Mesothelial cell of epicardium (in vitro differentiated cells): ENCODE data around the genes CKM, ERCC1, VASP, HIF3A and PPP5C.

GRCh38 chr19:45311557-45312152 is 11.0 kb downstream of the CKM start:
- PRO-cap: no peak

DNA sequence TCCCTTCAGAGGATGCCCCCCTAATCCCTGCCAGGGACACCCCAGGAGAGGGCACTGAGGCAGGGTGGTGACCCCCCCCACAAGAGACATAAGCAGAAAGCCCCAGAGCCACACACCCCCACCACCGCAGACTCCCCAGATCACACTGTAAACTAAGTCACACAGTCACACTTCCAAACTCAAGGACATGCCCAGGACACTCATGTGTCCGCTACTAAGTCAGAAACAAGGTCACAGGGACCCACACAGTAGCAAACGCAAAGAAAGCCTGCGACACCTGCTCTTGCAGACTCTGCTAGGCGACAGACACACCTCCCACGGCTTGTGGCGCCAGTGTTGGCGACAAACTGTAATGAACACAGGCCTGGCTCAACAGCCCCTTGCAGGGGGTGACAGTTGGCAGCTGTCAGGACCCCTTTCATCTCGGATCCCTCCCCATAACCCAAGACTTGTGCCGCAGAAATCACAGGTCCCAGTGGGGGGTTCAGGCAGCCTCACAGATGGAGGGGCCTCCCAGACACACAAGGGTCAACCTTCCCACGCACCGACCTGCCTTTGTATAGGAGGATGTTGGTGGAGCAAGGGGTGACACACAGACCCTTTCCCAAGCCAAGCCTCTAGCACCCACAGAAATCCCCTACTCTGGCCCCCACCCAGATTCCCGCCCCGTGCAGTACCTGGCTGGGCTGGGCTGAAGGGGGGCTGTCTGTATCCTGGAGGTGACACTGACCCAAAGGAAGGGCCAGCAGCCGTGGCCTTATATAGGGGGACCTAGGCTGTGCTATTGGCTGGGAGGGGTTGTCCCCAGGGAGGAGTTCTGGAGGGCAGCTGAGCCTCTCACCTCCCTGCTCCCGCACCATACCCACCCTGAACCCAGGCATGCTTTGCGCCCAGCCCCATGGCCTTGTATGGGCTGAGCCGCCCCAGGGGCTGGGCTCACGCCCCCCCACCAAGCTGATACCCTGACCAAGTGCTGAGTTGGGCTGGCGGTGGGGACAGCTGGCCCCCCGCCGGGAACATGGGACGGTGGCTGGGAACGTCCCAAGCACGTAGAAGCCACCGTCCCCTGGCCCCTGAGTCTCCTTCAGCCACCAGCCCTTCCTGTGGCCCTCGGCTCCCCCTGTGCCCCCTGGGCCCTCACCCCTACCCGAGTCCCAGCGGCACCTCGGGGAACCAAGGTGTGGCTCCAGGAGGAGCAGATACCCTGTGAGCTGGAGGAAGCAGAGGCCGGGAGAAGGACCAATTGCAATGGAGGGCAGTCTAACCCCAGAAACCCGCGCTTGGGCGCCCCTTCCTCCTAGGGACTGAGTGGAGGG is at the start of gene CKM:
TSS of gene CKM (minus strand) at position 732 of the 1,316 bp plus-strand sequence.
- PRO-cap: no peak

DNA sequence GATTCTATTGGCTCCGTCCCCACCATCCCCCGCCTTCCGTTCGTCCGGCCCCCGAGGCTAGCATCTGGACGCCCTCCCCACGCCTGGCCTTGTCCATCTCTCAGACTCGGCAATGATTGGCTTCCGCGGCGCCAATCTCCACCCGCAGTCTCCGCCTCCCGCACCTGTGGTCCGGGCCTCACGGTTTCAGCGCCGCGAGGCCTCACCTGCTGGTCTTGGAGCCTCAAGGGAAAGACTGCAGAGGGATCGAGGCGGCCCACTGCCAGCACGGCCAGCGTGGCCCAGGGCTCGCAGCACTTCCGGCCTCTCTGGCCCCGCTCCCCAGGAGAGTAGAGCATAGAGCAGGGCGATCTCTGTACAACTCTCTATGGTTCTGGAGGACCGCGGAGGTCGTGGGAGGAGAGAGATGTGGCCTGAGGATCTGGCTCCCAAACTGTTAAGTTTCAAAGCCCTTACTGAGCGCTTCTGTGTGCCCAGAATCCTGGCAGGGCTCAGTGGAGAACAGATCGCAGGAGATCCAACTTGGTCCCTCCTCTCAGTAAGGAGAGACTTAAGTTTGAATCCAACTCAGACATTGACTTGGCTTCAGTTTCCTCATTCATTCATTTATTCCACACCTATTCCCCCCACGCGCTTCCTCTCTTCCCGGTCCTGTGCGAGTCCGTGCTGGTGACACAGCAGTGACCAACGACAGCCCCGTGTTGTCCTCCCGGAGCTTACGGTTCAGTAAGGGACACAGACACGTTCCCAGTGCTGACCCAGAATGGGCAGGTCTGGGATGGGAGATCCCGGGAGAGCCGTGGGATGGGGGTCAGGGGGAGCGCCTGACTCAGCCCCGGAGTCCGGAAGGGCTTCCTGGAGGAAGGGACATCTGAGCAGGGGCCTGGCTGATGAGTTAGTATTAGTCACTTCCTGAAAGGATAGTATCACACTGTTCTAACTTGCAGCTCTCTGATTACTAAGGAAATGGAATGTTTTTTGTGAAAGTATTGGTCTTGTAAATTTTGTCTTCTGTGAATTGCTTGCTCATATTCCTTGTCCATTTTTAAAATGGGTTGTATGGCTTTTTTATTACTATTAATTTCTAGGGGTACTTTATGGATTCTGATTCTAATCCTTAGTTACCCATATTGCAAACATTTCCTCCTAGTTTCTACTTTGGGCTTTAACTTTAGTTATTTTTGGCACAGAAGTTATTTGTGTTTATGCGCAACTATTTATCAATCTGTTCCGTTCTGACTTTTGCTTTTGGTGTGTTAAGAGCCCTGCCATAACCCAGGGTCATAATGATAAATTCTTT is at the start of gene ERCC1:
TSS of gene ERCC1 (minus strand) at position 301 of the 1,300 bp plus-strand sequence.
- PRO-cap: no peak

GRCh38 chr19:45428104-45429130 is 4.7 kb upstream of the ERCC1 start:
- PRO-cap: no peak

DNA sequence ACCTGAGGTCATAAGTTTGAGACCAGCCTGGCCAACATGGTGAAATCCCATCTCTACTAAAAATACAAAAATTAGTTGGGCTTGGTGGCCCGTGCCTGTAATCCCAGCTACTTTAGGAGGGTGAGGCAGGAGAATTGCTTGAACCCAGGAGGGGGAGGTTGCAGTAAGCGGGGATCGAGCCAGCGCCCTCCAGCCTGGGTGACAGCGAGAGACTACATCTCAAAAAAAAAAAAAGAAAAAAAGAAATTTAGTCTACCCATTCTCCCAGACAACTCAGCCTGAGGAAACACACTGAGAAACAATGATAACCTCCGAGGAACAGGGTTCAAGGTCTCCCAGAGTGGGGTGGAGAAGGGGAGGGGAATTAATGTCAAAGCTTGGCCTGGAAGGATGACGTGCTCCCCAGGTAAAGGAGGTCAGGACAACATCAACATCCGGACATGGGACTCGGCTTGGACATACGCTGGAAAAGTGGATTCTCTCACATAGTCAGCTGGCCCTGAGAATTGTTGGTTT is 1.4 kb upstream of the VASP start:
- PRO-cap: no peak

DNA sequence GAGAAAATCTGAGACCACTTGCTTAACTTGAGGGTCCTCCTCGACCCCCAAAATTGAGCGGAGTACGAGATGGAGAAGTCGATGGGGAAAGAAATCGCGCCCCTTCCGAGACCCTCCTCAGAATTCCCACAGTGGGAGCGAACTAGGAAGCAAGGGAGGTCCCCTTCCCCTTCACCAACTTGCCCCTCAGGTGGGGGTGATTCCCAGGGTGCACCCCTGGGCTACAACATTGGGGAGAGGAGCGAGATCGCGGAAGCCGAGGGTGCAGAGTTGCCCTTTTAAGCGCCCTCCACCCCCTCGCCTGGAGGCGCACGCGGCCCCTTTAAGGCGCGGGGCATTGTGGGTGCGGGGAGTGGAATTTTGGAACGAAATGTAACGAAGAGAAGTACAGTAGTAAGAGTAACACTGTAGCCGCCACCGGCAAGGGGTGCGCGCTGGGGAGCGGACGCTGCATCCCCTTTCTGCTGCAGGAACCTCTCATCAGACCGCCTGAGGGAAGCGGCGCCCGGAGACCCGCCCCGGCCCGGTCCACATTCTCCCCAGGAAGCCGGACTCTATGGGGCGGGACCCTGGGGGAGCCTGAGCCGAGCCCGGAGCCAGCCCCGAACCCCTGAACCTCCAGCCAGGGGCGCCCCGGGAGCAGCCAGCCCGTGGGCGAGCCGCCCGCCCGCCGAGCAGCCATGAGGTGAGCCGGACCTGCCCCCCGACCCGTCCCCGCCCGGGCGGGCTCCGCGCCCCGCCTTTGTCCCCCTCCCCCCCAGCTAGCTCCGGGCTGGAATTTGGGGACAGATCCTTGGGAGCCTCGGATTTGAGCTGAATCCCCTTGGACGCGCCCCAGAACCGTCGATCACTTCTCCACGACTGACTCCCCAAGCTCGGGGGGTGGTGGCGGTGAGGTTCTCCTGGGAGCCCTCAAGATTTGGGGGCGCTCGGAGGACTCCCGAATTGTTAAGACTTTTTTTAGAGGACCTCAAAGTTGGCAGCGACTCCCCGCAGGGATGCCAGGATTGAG is at the start of gene VASP:
TSS of gene VASP (plus strand) at position 388 of the 1,012 bp plus-strand sequence.
- PRO-cap: unidirectional peak, plus-strand start at position 417 of the sequence

GRCh38 chr19:45509937-45510516 is 2.7 kb downstream of the VASP start:
- PRO-cap: no peak

- PRO-cap: no peak
Measured at GRCh38 chr19:45523230-45523417, 15.8 kb downstream of the VASP start.

- PRO-cap: no peak
Measured at GRCh38 chr19:45589929-45590536, 5.4 kb upstream of the OPA3 start.

GRCh38 chr19:45636867-45637510 is 2.2 kb downstream of the EML2 start:
- PRO-cap: no peak

- PRO-cap: no peak
Measured at GRCh38 chr19:45642898-45643413, 3.8 kb upstream of the EML2 start.

GRCh38 chr19:45769523-45770141 is 580 bp upstream of the SIX5 start:
- PRO-cap: no peak

DNA sequence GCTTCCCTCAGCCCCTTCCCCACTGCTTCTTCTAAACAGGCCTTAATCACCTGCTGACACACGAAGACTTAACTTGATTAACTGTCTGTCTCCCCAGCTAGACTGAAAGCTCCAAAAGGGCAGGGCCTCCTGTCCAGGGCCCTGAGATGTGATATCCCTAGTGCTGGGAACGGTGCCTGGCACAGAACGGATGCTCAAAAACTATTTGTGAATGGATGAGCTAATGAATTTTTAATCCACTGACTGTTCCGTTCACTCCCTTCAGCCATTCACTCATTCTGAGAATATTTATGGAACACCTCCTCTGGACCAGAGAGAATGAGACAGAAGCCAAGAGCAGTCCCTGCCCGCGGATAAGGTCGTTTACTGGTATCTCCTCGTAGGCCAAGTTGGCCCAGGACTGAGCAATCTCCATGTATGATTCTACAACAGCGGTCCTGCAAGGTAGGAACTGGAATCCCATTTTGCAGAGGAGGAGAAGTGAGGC is 3.6 kb downstream of the DMWD start:
- PRO-cap: no peak

DNA sequence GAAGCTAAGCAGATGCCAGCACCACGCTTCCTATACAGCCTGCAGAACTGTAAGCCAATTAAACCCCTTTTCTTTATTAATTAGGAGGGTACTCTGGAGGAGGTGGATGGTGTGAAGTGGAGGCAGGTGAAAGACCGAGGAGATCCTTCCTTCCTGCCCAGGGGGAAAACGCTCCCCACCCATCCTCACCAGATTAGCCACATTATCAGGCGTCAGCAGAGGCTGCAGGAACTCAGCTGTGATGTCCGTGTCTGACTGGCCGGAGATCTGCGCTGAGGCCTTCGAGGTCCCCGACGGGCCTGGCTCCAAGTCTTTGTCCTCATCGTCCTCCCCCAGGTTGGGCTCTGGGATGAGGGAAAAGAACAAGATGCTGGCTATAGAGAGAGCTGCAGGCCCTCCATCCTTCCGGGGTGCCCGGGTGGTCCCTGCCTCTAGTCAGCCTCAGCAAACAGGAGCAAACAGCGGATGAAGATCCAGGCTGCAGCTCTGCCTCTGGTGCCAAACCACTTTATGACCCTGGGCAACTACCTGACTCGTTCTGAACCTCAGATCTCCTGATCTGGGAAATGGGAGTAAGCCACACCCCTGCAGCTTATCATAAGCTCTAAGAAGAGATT is 23.3 kb upstream of the RSPH6A start:
- PRO-cap: no peak

GRCh38 chr19:45852217-45852720 is 10.7 kb downstream of the SYMPK start:
- PRO-cap: no peak

- PRO-cap: no peak
Measured at GRCh38 chr19:46202497-46203355, 26.8 kb upstream of the IGFL1 start.

DNA sequence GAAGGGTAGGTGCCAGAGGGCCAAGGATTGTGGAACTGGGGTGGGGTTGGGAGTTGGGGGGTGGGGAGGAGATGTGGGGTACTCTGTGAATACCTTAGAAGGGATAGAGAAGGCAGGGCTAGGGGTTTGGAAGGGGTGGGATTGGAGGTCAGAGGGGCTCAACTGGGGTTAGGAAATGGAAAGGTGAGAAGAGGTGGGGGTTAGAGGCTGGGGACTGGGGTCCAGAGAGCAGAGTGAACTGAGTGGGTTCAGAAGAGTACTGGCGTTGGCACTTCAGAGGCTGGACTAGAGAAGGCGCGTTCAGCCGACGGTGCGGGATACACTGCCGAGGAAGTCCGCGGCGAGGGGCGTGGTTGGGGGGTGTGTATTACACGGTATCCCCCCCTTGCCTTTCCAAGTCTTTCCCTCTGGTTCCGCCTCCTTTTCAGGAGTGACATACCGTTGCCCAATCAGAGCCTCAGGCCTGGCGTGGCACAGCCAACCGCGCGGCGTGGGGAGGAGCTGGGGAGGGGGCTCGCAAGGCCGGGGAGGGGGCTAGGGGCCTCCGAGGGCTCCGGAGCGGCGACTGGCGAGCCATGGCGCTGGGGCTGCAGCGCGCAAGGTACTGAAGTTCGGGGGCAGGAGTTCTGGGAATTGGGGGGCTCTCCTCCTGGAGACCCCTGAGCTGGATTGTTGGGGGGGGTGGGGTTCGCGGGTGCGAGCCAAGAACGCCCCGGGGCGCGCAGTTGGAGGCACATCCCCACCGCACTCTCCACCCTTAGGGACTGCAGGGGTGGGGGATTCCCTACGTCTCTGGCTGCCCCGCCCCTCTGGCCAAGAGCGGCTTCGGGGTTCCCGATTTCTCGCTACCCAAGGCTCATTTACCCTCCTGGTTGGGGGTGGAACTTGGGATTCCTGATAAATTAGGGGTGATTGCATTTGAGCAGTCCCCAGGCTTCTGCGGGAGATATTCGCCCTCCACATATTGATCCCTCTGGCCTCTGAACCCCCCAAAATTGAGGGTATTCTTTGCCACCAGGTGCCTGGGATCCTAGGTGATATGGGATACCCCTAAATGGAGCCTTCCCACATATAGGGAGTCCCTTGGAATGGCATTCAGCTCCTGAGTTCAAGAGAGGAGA is at the start of gene HIF3A:
TSS of gene HIF3A (plus strand) at position 541 of the 1,121 bp plus-strand sequence.
- PRO-cap: no peak

DNA sequence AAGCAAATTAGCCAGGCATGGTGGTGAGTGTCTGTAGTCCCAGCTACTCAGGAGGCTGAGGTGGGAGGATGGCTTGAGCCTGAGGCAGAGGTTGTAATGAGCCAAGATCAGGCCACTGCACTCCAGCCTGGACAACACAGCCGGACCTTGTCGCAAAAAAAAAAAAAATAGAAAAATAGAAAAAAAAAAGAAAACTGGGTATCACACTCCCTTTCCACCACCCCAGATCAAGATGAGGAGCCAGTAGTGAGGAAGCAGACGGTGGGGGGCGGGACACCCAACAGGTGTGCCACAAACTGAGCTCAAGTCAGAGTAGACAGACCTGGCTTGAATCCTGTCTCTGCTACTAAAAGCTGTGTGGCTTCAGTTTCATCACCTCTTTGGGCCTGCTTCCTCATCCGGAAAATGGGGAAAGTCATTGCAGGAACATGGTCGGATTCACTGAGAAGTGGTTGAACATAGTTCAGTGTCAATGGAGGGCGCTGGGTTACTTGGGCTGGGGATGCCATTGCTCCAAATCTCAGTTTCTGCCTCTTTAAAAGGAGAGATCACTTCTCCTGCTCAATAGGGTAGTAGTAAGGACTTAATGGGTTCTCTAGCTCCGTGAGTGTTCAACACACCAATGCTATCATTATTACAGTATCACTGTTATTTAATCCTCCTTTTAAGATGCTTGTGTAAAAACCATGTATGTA is 2.9 kb downstream of the HIF3A start:
- PRO-cap: no peak

DNA sequence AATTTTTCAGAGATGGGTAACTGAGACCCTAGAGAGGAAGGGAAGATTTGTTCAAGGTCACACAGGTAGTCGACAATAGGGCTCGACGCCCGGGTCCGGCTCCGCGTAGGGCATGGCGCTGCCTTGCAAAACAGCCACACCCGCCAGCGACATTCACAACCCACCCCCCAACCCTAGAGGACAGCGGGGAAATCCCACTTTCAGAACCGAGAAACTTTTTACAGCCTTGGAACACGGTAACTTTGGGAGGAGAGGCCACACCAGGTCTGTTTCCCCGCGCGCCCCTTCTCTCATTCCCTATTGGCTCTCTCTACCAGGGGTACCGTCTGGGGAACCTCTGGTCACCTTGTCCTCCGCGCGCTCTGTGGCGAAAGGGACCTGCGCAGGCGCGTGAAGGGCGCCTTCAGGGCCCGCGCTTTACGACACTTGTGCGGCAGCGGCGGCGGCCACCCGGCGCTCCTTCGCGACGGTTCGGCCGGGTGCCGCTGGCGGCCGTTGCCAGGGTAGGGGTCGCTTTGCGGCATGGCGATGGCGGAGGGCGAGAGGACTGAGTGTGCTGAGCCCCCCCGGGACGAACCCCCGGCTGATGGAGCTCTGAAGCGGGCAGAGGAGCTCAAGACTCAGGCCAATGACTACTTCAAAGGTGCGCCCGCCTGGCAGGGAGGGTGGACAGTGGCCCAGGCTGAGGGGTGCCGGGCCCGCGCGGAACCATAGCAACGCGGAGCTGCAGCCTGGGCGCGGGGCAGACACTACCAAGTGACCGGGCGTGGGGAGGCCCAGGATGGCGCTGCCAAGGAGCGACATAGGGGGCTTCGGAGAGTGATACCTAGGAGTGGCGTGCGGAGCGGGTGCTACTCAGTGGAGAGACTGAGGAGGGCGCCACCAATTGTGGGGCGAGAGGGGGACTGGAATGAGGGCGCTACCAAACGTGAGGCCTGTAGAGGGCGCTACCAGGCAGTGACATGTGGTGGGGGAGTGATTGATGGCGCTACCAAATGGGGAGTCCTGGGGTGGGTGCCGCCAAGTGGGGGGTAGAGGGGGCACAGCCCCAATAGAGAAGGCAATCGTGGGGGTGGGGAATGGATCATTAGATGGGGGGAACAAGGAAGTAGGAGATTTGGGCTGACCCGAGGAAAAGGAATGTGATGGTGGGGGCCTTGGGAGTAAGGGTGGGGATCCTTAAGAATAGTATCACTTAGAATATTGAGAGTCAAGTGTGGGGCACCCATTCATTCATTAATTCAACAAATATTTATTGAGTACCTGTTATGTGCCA is at the start of gene PPP5C:
TSS of gene PPP5C (plus strand) at position 513 of the 1,276 bp plus-strand sequence.
- PRO-cap: bidirectional peak, plus-strand start at position 523 of the sequence, minus-strand start at position 369 of the sequence

- PRO-cap: no peak
Measured at GRCh38 chr19:46355285-46356094, 8.6 kb downstream of the PPP5C start.